Measurements from ENCODE around the genes OR2M2, OR2T1 and ZNF692.

GRCh38 chr1:248174549-248175105 lies at the start of gene OR2M2:
OR2M2 (plus strand) TSS chr1:248174821.
- PRO-cap = no peak
- RAMPAGE, long total RNA, 3 experiments = no peak in any of the 3 experiments

- PRO-cap = no peak
- RAMPAGE, long total RNA, 3 experiments = no peak in any of the 3 experiments
Observed at GRCh38 chr1:248402722-248403275, at the start of gene OR2T1. OR2T1 (plus strand) TSS chr1:248403048.

DNA sequence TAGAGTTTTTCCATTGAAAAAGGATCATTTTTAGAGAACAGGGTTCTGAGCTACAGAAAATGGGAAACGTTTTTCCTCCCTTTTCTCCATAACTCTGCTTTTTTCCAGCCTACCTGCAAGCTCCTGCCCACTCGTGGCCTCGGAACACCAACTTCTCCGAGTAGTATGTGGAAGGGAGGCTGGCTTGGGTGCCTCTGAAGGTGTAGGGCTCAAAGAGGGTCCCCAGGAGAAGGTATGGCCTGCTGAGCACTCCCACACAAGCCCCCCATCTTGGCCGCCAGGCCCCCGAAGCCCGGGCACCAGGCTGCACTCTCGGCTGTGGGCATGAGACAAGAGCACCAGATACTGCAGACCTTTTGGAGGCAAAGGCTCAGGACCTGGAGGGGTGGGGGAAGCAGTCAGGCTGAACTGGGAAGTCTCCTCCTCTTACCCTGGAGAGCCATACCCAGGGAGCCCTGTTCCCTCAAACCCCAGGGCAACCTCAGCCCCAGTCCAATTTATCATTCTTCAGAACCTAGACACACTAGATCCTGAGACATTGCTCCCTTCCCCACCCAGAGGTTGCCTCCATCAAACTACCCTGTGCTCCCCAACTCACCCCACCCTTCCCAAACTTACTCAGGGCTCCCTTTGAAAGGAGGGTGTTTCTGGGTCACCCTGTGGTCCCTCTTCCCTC lies 1.6 kb downstream of the ZNF692 start:
- PRO-cap = no peak
- RAMPAGE, long total RNA, 3 experiments = no peak in any of the 3 experiments

- PRO-cap = bidirectional peak, plus-strand start at chr1:248859171, minus-strand start at chr1:248859085
- RAMPAGE, long total RNA, 3 experiments = no peak in any of the 3 experiments
Observed at GRCh38 chr1:248858439-248859439, at the start of gene ZNF692. ZNF692 (minus strand) TSS chr1:248859085.

- PRO-cap = no peak
- RAMPAGE, long total RNA, 3 experiments = no peak in any of the 3 experiments
Observed at GRCh38 chr1:248906942-248907686, 1.1 kb downstream of the PGBD2 start.